Uterus (tissue), 7 donors: ENCODE data around the genes FOXJ3, RIMKLA and MED8.

GRCh38 chr1:41013609-41014274 lies 7.8 kb downstream of the SLFNL1 start:
- PRO-cap, 4 experiments, result peak in 3 of 4 experiments; most common plus-strand start chr1:41014098 (in 2); most common minus-strand start chr1:41013978 (in 1)
- RAMPAGE, long total RNA, 2 experiments, result no peak in any of the 2 experiments
- RRBS, result no CpG with 5 or more reads among the region's 14 CpGs

GRCh38 chr1:41043894-41044619 lies 22.5 kb upstream of the SLFNL1 start:
- PRO-cap, 4 experiments, result no peak in any of the 4 experiments
- RAMPAGE, long total RNA, 2 experiments, result start-site peak on the plus strand in 1 of 2 experiments, at chr1:41044056-41044124 at its widest, 7 reads per replicate
- RRBS, result no CpG with 5 or more reads among the region's 5 CpGs

DNA sequence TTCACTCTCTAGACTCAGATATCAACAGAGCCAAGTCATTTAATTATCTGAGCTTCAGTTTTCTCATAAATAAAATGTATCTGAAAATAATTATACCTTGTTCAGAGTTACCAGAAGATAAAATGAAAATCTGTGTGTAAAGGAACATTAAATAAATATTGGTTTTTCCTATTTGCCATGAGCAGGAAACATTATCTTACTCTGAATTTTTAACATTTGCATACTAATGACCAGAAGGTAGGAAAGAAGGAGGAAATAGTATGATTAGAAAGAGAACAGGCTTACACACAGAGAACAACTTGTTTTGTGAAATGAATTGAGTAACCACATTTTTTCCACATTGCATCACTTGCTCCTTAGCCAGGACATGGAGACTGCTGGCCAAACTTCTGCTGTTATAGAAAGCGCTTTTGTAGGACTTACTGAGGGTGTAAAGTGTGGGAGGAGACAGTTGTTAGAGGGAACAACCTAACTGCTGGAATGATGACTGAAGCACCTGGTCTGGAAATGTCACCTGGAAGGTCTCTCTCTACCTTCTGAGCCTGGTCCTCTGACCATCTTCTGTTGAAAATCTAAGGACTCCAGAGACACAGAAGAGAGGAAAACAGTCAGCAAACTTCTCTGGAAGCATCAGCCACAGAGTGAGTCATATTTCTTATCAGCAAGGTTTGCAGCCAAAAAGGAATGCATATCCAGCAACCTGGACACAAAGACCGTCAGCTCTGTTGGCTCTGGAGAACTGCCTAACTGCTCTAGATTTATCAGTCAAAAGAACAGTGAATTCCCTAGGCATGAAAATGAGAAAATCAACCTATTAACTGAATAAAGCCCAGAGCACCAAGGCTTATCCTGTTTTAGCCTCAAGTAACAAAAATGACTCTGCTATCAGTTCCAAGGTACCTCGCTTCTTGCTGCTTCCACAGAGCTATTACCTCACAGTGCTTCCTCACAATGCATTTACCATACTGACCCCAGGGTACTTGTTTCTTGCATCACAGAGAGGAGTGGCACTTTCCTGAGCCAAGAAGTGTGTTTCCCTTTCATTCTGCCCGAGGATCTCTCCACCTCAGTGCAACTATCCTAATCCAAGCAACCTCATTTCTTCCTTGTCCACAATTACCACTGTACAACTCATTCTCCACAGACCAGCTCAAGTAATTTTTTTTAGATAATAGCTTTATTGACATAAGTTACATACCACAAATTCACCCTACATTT lies 88.0 kb upstream of the SLFNL1 start:
- PRO-cap, 4 experiments, result peak in 3 of 4 experiments; most common plus-strand start position 1,043 of the sequence (in 3); most common minus-strand start position 266 of the sequence (in 1)
- RAMPAGE, long total RNA, 2 experiments, result no peak in any of the 2 experiments
- RRBS, result no CpG with 5 or more reads among the region's 4 CpGs

DNA sequence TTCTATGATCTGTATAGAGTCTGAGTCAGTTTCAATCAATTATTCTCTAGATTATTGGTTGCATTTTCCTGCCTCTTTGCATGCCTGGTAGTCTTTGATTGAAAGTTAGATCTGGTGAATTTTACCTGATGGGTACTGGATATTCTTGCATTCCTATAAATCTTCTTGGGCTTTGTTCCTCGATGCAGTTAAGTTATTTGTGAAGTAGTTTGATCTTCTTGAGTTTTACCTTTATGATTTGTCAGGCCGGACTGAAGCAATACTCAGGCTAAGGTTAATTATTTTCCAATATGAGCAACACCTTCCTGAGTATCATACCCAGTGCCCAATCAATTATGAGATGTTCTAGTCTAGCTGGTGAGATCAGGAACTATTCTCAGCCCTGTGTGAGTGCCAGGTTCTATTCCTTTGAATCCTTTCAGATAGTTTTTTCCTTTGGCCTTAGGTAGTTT lies 92.6 kb downstream of the SCMH1 start:
- PRO-cap, 4 experiments, result no peak in any of the 4 experiments
- RAMPAGE, long total RNA, 2 experiments, result start-site peak on the minus strand in 1 of 2 experiments, centred at position 240 of the sequence, 6 reads per replicate
- RRBS, result no CpG with 5 or more reads among the region's 2 CpGs

GRCh38 chr1:41495965-41496542 lies 11.6 kb upstream of the EDN2 start:
- PRO-cap, 4 experiments, result peak in 4 of 4 experiments; most common plus-strand start chr1:41496448 (in 3); most common minus-strand start chr1:41496256 (in 4)
- RAMPAGE, long total RNA, 2 experiments, result no peak in any of the 2 experiments
- RRBS, result 3% methylated on average over 25 of the region's 57 CpGs

- PRO-cap, 4 experiments, result no peak in any of the 4 experiments
- RAMPAGE, long total RNA, 2 experiments, result no peak in any of the 2 experiments
- RRBS, result no CpG with 5 or more reads among the region's 11 CpGs
These were observed 95.7 kb upstream of the EDN2 start for GRCh38 chr1:41579980-41580819.

DNA sequence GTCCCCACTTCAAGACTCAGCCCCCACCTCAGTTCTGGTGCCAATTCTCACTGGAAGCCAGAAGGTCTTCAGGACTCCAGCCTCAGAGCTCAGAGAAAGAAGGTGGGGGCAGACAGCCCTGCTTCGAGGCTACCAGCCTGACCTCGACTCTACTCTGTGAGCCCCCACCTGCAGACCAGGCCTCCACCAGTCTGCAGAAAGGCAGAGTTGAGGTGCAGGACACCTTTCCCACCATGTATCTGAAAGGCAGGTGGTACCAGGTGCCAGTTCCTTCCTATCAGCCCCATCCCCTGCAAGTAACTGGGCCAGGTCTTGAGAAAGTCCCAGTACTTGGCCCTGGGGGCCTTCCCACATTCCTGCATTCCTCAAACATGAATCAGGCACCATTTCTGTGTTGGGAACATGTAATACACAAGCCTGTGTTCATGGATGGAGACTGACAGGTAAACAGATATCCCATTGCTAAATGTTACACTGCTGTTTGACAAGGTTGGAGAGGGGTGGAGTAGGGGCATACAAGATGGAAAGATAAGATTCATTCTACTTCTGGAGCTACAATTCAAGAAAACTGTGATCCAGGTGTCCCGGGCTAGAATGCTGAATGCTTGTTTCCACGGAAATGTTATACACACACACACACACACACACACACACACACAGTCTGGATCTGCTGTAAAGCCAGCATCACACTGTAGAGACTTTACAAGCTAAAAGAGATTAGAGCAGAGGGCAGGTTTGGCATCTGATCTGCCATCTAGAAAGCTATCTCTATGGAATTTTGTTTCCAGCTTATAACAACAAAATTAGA lies 180.8 kb upstream of the EDN2 start:
- PRO-cap, 4 experiments, result no peak in any of the 4 experiments
- RAMPAGE, long total RNA, 2 experiments, result no peak in any of the 2 experiments
- RRBS, result no CpG with 5 or more reads among the region's 4 CpGs

GRCh38 chr1:41805937-41806247 lies 112.8 kb downstream of the HIVEP3 start:
- PRO-cap, 4 experiments, result no peak in any of the 4 experiments
- RAMPAGE, long total RNA, 2 experiments, result no peak in any of the 2 experiments
- RRBS, result no CpG with 5 or more reads among the region's 2 CpGs

DNA sequence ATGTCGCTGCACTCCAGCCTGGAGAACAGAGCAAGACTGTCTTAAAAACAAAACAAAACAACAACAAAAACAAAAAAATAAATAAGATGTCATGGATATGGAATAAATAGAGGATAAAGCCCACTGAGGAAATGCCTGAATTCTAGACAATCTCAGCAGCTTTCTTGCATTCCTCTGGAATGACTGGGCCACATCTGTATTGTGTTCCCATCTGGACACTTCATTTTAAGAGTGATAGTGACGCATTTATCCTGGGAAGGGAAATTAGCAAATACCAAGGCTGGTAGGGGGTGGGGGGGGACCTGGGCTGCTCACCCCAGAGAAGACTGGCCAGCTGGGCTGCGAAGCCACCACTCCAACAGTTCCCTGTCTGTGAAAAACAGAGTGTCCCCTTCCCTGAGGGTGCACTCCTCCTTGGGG lies 106.3 kb downstream of the HIVEP3 start:
- PRO-cap, 4 experiments, result peak in 1 of 4 experiments; most common plus-strand start position 319 of the sequence (in 1)
- RAMPAGE, long total RNA, 2 experiments, result no peak in any of the 2 experiments
- RRBS, result no CpG with 5 or more reads among the region's 3 CpGs

- PRO-cap, 4 experiments, result no peak in any of the 4 experiments
- RAMPAGE, long total RNA, 2 experiments, result no peak in any of the 2 experiments
- RRBS, result 8% methylated on average over 5 of the region's 8 CpGs
These were observed 8.7 kb upstream of the GUCA2A start for GRCh38 chr1:42173149-42173710.

DNA sequence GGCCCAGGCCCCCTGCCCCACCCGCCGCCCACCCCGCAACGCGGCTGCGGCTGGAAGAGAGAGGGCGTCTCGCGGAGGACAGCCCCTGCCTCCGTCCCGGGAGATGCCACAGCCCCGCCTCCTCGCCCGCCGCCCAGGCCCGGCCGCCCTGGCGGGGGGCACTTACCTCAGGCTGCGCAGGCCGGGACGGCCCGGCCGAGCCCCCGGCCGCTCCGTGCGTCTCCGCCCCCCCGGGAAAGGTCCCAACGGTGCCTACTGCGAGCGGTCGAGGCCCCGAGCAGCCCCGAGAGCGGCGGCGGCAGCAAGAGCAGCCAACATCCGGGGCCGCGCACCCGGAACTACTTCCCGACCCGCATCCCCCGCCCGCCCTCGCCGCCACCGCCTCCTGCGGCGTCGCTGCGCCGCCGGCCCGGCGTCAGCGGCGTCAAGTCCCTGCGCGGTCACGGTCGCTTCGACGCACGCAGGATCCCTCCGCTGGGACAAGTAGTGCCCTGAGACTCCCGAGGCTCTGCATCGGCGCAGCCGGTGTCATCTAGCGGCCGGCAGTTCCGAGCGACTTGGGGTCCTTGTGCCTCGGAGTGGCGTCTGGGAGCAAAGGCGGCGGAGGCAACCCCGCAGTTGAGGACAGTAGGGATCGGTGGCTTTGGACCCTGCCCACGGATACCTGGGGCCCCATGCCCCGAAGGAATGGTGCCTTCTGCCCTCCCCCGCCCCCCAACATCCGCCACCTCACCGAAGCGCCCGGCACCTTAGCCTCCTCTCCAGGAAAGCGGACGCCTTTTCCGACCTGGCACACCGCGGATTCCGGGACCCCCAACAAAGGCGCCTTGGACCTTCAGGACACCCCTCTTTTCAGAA lies at the start of gene FOXJ3:
Gene FOXJ3, minus strand, starts transcription at position 343 of the 858 bp plus-strand sequence.
- PRO-cap, 4 experiments, result peak in 4 of 4 experiments; most common plus-strand start position 531 of the sequence (in 4); most common minus-strand start position 340 of the sequence (in 4)
- RAMPAGE, long total RNA, 2 experiments, result start-site peak on the minus strand in 1 of 2 experiments, centred at position 292 of the sequence, 72 reads per replicate
- RRBS, result 1% methylated on average over 47 of the region's 95 CpGs

- PRO-cap, 4 experiments, result peak in 4 of 4 experiments; most common plus-strand start chr1:42380794 (in 4); most common minus-strand start chr1:42380672 (in 2)
- RAMPAGE, long total RNA, 2 experiments, result no peak in any of the 2 experiments
- RRBS, result 2% methylated on average over 88 of the region's 135 CpGs
These were observed at the start of gene RIMKLA for GRCh38 chr1:42380291-42381325. Gene RIMKLA (plus strand): TSS chr1:42380792.

DNA sequence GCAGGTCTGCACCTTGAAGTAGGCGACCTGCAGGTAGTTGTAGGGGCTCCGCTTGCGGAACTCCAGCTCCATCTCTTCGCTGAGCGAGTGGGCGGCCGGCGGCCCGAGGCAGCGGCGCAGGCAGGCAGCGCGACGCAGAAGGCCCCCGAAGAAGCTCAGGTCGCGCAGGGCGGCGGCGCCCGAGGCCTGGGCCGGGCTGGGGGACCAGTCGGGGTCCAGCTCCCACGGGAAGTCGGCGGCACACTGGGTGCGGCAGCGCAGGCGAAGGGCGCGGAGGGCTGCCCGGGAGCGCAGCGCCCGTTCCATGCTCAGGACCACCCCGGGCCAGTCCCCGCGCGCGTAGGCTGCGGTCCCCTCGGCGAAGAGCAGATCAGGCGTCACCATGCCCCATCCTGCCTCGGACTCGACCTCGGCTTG lies 325 bp downstream of the P3H1 start:
- PRO-cap, 4 experiments, result no peak in any of the 4 experiments
- RAMPAGE, long total RNA, 2 experiments, result no peak in any of the 2 experiments
- RRBS, result 1% methylated on average over 29 of the region's 47 CpGs

DNA sequence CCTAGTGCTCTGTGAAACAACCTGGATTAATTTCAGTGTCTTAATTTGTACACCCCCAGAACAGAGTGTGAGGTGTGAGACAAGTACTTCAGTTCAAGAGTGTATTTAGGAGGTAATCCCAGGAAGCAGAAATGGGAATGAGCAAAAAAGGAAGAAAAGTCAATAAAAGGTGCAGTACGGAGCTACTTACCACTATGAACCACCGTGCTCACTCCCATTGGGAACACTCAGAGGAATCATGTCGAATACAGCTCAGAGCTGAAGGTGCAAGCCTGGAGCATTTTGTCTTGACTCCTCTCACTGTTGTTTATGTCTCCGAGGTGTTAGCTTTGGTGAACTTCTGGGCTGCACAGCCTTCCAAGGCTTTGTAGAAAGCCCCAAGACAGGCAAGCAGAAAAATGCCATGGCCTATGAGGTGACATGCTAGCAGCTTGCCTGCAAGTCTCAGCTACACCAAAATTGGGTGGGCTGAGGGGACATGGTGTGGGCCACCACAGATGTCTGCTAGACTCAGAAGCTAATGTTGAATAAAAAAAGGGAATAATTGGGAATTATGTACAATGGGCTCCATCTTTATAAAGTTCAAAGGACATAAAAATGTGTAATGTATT lies 7.4 kb upstream of the SVBP start:
- PRO-cap, 4 experiments, result no peak in any of the 4 experiments
- RAMPAGE, long total RNA, 2 experiments, result no peak in any of the 2 experiments
- RRBS, result no CpG with 5 or more reads among the region's 4 CpGs

GRCh38 chr1:42941636-42942443 lies 16.8 kb downstream of the SLC2A1 start:
- PRO-cap, 4 experiments, result no peak in any of the 4 experiments
- RAMPAGE, long total RNA, 2 experiments, result no peak in any of the 2 experiments
- RRBS, result no CpG with 5 or more reads among the region's 9 CpGs

DNA sequence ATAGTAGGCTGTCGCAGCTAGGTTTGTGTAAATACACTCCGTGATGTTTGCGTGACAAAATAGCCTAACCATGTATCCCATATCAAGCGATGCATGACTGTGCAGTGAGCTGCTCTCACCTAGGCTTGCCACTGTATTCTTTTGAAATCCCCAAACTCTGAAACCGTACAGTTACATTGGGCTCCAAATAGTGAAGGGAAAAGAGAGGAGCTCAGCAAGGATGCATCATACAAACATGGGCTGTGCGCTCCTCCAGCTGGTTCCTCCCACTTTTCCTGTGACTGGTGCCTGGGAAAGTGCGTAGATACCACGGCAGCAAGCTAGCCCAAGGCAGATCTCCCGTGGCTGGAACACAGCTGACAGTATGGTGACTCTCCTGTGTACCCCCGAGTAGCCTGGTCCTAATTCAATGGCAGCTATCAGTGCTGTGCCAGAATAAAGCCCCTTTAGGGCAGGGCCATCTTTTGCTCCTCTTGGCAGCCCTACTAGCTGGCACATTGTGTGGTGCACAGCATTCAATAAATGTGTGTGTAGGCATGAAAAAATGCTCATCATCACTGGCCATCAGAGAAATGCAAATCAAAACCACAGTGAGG lies 35.5 kb downstream of the CFAP57 start:
- PRO-cap, 4 experiments, result no peak in any of the 4 experiments
- RAMPAGE, long total RNA, 2 experiments, result no peak in any of the 2 experiments
- RRBS, result no CpG with 5 or more reads among the region's 10 CpGs

DNA sequence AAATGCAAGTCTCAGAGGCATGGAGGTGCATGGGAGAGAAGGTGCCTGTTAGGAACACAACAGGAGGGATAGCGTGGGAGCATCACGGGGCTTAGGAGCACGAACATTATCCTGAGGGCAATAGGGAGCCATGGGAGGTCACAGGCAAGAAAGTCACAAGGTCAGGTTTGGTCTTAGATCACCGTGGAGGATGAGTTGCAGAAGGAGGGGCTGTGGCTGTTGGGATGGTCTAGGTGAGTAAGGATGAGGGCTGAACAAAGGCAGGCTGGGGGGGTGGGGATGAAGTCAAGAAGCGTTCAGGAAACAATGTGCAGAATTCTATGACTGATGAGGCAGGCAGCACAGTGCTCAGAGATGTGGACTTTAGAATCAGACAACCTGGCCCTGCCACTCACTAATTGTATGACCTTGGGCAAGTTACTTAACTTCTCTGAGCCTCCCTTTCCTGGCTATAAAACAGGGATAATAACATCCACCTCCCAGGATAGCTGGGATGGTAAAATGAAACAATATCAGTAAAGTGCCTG lies 1.9 kb downstream of the TIE1 start:
- PRO-cap, 4 experiments, result no peak in any of the 4 experiments
- RAMPAGE, long total RNA, 2 experiments, result no peak in any of the 2 experiments
- RRBS, result no CpG with 5 or more reads among the region's 5 CpGs

DNA sequence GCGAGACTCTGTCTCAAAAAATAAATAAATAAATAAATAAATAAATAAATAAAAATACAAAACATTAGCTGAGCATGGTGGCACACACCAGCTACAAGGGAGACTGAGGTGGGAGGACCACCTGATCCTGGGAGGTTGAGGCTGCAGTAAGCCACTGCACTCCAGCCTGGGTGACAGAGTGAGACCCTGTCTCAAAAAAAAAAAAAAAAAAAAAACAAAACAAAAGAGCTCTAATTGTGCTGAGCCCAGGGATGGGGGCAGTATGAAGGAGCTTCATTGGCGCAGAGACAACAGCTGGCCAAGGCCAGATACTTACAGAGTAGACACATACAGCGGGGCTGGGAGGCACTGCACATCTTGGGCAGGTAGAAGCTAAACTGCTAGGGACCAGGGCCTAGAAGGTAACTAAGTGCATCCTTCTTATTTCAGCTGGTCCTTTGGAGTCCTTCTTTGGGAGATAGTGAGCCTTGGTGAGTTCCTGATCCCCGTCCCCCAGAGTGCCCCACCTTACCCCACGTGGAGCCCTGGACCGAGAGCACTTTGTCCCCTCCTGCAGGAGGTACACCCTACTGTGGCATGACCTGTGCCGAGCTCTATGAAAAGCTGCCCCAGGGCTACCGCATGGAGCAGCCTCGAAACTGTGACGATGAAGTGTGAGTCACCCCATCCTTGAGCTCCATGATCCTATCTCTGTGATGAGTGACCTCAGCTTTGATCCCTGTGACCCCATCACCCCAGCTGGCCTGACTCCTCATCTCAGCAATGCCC lies 16.6 kb upstream of the MPL start:
- PRO-cap, 4 experiments, result no peak in any of the 4 experiments
- RAMPAGE, long total RNA, 2 experiments, result start-site peak on the plus strand in 1 of 2 experiments, centred at position 500 of the sequence, 9 reads per replicate
- RRBS, result no CpG with 5 or more reads among the region's 10 CpGs

GRCh38 chr1:43373443-43374007 lies 5.7 kb upstream of the ELOVL1 start:
- PRO-cap, 4 experiments, result no peak in any of the 4 experiments
- RAMPAGE, long total RNA, 2 experiments, result no peak in any of the 2 experiments
- RRBS, result no CpG with 5 or more reads among the region's 3 CpGs

DNA sequence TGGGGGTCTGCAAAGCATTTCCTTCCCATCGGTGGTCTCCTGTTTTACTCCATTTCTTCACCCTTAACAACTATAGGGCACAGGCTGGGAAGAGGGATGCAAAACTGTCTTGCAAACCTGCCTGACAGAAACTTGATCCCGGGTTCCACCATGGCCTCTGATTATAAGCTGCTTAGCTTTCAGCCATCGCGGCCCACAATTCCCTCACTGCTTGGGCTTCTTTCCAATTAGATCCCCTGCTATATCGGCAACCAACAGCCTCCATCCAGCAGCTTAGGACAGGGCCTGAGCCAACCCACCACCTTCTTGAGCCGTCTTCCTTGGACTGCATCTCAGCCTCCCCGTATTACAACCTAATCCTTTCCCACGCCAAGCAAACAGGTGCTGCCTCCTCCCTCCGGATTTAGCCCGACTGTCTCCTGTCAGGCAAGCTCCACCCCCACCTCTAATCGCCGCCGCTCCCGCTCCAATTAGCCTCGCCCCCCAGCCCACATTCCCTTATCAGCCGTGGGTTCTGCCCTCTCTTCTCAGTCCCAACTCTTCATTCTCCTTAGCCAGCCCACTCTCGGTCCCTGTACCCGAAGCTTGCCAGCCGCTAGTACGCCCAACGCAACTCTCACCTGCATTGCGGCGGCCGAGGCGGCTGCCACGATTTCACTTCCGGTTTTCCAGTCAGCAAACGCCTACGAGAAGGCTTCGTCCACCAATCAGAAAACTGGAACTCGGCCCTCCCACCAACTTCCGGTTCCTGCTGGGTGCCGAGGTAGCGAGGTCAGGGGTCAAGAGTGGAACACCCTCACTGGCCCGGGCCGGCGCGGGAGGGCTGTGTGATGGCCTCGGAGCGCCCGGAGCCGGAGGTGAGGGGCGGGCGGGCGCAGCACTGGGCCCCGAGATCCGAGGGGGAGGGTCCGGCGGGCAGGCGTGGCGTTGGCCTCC lies at the start of gene MED8:
Gene MED8, minus strand, starts transcription at position 662 of the 936 bp plus-strand sequence.
- PRO-cap, 4 experiments, result peak in 4 of 4 experiments; most common plus-strand start position 770 of the sequence (in 2); most common minus-strand start position 650 of the sequence (in 2)
- RAMPAGE, long total RNA, 2 experiments, result start-site peak on the minus strand in 2 of 2 experiments, centred at positions 646 to 647 of the sequence, 80 to 197 reads per replicate
- RRBS, result 2% methylated on average over 23 of the region's 51 CpGs